Thoracic aorta (tissue), 1 donor: ENCODE measurements around a stretch of chrX.

DNA sequence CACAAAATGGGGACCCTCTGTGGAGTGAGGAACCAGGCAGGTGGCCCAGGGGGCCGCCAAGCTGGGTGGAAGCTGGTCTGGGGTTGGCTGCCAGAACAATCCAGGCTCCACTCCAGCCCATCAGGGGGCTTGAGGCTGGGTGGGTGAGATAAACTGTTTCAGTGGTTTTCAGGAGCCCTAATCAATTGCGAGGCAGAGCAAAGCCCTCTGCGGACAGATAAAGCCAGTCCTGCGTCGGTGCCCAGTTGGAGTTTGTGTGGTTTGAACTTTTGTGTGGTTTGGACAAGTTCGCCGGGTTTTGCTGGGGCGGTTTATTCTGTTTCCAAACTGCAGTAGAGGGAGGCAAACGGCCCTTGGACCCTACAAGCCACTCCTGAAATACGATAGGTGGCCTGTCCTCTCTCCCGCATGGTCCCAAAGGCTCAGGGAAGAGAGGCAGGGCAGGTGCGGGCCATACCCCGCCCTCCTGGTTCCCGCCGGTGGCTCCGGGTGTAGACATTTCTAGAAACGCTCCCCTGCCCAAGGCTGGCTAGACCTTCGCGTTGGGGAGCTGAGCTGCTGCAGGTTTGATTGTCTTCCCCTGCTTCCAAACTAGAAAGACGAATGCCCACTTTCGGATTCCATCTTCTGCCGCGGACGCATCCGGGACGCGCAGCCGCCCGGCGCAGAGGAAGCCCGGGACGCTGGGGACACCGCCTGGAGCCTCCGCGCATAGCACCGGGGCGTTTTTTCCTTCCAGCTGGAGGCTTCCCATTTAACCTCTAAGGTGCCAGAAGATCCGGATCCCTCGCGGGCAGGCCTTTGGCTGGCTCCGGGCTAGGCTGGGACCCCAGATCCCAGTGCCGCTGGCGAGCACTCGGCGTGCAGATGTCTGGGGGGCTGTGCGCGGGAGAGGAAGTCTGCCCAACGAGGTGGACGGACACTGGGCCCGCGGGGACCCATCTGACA lies 169.0 kb upstream of the BCOR start:
- RAMPAGE, long total RNA = no peak

DNA sequence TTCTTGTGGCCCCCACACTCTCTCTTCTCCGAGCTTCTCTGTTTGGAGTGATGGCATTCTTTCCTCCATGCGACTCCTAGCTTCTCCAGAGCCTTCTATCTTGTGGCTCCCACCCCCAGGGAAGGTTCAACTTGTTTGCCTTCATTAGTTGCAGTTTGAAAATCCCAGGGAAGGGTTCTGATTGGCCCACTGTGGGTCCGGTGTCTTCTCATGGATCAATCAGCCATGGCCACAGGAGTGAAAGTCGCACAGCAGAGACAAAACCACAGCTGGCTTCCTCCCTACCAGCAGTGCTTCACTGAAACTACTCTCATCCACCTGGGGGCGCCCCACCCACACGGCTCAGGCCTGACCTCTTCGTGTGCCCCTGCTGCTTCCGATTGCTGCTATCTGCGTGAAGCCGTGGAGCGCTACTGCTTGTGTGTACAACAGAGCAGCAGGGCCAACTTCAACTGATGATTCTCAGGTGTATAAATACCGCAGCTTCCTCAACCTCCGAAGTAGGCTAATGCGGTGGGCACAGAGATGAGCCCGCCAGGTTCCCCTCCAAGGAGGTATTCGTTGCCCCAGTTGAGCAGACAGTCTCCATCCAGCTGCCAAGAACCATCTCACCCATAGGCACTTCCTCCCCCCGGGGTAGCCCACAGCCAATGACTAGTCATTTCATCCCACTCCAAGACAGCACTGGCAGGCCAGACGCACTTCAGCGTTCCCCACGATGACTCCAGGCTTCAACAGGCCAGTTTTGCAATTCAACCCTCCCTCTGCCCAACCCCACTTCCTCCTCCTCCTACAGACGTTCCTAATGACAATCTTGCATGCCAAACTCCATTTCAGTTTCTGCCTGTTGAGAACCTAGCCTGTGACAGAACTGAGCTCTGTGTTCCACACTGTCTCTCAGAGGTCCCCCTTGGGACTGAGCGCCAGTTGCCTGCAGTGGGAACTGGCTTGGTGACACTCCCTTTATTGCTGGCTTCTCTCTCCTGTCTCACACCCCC lies 41.4 kb upstream of the ATP6AP2 start:
- RAMPAGE, long total RNA = no peak

GRCh38 chrX:40570349-40571118 lies 10.2 kb upstream of the ATP6AP2 start:
- RAMPAGE, long total RNA = no peak

DNA sequence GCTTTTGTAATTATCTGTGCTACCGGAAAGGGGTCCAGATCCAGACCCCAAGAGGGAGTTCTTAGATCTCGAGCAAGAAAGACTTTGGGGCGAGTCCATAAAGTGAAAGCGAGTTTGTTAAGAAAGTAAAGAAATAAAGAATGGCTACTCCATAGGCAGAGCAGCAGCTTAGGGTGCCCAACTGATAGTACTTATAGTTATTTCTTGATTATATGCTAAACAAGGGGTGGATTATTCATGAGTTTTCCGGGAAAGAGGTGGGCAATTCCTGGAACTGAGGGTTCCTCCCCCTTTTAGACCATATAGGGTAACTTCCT lies 9.7 kb upstream of the ATP6AP2 start:
- RAMPAGE, long total RNA = no peak

GRCh38 chrX:40692696-40693203 lies 42.6 kb downstream of the MED14 start:
- RAMPAGE, long total RNA = no peak

GRCh38 chrX:40727451-40727957 lies 7.8 kb downstream of the MED14 start:
- RAMPAGE, long total RNA = no peak

- RAMPAGE, long total RNA = no peak
Measured at GRCh38 chrX:41026682-41027262, 58.5 kb upstream of the USP9X start.

- RAMPAGE, long total RNA = no peak
Measured at GRCh38 chrX:41033635-41033839, 51.7 kb upstream of the USP9X start.

DNA sequence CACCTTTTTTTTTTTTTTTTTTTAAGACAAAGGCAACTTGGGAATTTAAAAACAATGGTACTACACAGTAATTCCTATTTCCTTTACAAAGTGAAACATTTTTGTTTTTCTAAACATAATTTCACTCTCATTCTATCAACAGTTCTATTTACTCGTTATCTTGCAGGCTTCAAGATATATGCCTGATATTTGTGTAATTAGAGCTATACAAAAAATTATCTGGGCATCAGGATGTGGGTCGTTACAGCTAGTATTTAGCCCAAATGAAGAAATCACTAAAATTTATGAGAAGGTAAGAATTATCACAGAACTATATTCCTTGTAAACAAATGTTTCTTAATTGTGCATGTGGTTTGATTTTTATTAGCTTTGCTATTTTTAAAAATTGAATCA lies 102.6 kb downstream of the USP9X start:
- RAMPAGE, long total RNA = no peak

DNA sequence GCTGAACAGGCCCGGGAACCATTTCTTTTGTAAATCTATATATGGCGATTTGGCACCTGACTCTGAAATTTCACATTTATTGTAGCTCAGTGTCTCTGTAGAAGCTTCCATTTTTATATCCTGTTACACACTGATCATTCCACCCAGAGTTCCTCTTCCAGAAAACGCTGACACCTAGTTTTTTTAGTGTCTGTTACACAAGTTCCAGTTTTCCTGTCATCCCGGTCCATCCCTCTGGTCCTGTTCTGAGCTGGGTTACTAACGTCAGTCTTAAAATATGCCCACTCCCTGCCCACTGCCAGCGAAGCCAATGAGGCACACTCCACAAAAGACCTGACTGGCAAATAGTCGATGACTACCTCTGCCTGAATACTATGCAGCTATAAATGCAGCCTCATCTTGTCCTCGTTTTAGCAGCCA lies 31.0 kb upstream of the DDX3X start:
- RAMPAGE, long total RNA = no peak

GRCh38 chrX:41332114-41332323 lies 1.9 kb upstream of the DDX3X start:
- RAMPAGE, long total RNA = no peak

GRCh38 chrX:41332324-41333033 lies 1.5 kb upstream of the DDX3X start:
- RAMPAGE, long total RNA = no peak

DNA sequence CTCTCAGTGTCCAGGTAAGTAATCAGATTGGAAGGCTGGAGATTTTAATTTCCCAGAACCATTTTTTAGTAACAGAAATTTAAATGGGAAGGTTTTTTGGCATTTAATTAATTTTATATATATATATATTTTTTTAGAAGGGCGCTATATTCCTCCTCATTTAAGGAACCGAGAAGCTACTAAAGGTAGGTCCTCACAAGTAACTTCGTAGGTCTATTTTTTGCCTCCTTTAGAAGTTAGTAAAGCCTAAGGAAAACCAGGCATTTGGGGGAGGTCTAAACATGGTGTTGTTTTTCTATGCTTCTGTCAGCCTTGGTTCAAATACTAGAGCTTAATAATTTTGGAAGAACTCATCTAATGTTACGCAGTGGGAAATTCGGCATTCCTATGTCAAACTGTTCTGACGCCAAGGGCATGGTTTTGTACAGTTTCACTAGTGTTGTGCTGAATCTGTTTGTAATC lies 5.0 kb downstream of the DDX3X start:
- RAMPAGE, long total RNA = no peak

- RAMPAGE, long total RNA = no peak
Measured at GRCh38 chrX:41360875-41361525, 27.0 kb downstream of the DDX3X start.

DNA sequence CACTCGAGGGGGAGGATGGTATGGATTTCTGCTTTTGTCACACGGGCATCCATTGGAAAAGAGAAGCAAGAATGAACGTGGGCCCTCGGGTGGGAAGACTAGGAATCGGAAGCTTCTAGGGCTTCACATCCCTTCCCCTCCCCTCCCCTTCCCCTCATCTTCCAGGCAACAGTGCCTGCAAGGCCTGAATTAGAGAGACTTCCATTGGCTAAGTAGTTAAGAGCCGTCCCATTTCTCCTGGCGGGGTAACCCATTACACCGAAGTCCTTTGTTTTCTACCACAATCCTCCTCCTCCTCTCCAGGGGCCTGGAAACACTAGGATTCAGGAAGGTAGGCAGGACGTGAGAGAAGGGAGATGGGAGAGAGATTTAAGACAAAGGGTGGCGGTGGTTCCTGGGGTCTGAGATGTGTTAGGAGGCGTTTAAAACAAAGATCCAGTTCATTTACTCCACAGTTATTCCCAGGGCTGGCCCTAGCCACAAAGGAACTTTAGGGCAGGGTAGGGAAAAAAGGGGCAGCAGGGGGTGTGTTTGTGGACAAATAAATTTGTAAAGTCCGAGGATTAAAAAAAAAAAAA lies 28.0 kb downstream of the NYX start:
- RAMPAGE, long total RNA = no peak

GRCh38 chrX:41491503-41492082 lies 44.5 kb downstream of the NYX start:
- RAMPAGE, long total RNA = no peak

GRCh38 chrX:41520234-41520795 lies 73.2 kb downstream of the NYX start:
- RAMPAGE, long total RNA = no peak

- RAMPAGE, long total RNA = no peak
Measured at GRCh38 chrX:41560923-41561449, 113.8 kb downstream of the NYX start.

DNA sequence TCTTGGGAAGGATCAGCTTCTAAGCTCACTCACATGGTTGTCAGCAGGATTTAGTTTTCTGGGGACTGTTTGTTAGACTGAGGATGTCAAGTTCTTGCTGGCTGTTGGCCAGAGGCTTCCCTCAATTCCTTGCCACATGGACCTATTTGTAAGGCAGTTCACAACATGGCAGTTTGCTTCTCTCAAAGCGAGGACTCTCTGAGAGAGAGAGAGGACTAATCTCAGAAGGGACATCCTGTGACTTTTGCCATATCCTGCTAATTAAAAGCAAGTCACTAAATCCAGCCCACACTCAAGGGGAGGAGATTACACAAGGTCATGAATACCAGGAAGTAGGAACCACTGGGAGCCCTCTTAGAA lies 38.3 kb downstream of the PPP1R2C start:
- RAMPAGE, long total RNA = no peak

GRCh38 chrX:43881273-43882128 lies 749 bp downstream of the MAOB start:
- RAMPAGE, long total RNA = no peak